Ovary (tissue), 7 donors: ENCODE results near the gene NUB1.

DNA sequence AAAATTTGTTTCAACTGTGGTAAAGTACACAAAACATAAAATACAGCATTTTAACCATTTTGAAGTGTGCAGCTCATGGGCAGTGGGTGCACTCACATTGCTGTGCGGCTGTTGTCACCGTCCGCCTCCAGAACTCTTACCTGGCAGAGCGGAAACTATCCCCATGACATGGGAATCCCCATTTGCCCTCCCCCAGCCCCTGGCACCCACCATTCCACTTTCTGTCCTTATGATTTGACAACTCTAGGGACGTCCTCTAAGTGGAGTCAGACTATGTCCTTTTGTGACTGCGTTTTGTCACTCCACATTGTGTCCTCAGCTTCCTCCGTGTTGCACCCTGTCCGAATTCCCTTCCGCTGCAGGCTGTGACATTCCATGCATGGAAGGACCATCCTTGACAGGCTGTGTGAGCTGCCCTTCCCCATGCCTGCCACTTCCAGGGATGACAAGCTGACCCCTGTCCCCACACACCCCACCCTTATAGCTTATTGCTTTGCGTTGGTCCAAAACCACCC, 8.7 kb downstream of the ABCB8 start:
- PRO-cap, 7 experiments, result no peak in any of the 7 experiments
- RAMPAGE, long total RNA, 2 experiments, result no peak in any of the 2 experiments

GRCh38 chr7:151050838-151051638, 2.7 kb downstream of the ASIC3 start:
- PRO-cap, 7 experiments, result no peak in any of the 7 experiments
- RAMPAGE, long total RNA, 2 experiments, result no peak in any of the 2 experiments

DNA sequence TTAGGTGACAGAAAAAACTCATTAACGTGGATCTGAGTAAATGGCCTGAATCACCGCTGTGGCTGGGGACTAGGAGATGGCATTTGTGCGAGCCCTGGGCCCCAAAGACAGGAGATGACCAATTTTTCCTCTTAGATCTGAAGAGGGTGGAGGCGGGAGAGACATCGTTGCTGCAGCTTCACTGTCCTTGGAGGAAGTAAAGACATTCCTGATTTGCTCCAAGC, 2.0 kb downstream of the AGAP3 start:
- PRO-cap, 7 experiments, result peak in 5 of 7 experiments; most common minus-strand start position 198 of the sequence (in 5)
- RAMPAGE, long total RNA, 2 experiments, result no peak in any of the 2 experiments

- PRO-cap, 7 experiments, result peak in 7 of 7 experiments; most common plus-strand start chr7:151089404 (in 3); most common minus-strand start chr7:151089326 (in 5)
- RAMPAGE, long total RNA, 2 experiments, result no peak in any of the 2 experiments
Measured at GRCh38 chr7:151088837-151089910, 2.9 kb downstream of the AGAP3 start.

GRCh38 chr7:151126502-151126987, 40.3 kb downstream of the AGAP3 start:
- PRO-cap, 7 experiments, result no peak in any of the 7 experiments
- RAMPAGE, long total RNA, 2 experiments, result no peak in any of the 2 experiments

GRCh38 chr7:151176674-151177222, 9.3 kb upstream of the GBX1 start:
- PRO-cap, 7 experiments, result no peak in any of the 7 experiments
- RAMPAGE, long total RNA, 2 experiments, result no peak in any of the 2 experiments

- PRO-cap, 7 experiments, result no peak in any of the 7 experiments
- RAMPAGE, long total RNA, 2 experiments, result no peak in any of the 2 experiments
Measured at GRCh38 chr7:151227753-151228145, 744 bp upstream of the ABCF2 start.

DNA sequence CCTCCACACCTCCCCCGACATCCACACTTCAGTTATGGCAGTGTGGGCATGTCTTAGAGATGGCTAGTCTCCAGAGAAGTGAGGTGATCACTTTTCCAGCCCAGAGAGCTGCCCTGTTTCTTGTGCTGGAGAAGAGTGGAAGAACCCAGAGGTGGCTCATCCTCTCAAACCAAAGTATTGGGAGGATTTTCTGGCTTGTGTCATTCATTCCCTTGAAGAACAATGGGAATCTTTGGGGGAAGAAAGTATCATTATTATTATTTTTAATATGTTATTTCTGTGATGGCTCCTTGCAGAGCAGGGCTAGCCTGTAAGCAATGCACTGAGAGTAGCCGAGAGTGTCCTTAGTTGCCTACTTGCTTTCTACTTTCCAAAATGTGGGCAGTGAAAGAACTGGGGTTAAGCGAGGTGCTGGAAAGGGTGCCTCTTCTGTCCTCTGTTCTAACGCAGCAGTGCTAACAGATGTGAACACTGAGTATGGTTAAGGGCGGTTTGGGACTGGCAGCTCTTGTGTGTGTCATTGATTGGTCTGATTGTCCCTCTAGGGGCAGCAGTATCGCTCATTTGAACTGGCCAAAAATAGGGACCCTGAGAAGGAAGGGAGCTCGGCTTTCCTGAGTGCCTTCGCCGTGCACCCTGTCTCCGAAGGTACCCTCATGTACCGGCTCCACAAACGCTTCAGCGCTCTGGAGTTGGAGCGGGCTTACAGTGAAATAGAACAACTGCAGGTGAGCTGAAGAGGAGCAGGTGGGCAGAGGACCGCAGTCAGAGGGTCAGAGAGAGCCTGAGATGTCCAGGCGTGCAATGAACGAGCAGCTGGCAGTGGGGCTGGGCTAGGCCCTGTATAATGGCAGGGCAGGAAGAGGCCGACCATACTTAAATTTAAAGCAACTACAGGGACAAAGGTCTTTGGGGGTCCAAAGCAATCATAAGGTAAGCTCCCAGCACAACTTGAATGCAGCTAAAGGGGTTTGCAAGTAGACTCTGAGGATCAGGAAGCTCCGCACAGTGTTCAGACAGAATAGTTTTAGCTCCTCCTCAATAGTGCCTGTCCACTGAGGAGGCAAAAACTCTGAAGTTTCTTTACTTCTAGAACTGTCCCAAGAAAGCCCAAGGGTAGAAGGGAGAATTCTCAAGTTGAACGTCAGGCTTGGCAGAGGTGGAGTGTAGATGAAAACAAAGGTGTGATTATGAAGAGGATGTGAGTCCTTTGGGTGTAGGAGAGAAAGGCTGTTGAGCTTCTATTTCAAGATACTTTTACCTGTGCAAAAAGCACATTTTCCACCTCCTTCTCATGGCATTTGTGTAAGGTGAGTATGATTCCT, 4.0 kb downstream of the CHPF2 start:
- PRO-cap, 7 experiments, result no peak in any of the 7 experiments
- RAMPAGE, long total RNA, 2 experiments, result no peak in any of the 2 experiments

DNA sequence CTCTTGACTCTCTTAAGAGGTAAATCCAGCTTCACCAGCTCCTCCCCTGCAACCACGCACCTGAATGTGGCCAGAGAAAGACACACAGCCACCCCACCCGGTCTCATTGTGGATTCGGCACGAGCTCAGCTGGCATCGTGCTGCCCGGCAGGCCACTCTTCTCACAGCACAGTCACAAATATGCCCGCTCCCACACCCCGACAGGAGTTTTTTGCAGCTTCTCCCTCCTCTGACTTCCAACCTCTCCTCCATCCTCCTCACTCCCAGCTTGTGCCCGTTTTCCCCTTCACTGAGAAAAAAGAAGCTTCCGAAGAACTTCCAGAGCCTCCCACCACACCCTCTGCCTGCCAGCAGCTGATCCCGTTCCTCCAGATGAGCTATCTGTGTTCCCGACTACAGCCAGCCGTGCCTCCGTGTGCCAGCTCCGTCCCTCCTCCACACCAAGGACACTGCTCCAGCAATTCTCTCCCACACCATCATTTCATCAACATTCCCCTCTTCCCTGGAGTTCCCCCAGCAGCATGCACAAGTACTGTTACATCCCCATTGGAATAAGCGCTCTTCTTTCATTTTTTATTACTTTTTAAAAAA, 8.1 kb upstream of the SMARCD3 start:
- PRO-cap, 7 experiments, result no peak in any of the 7 experiments
- RAMPAGE, long total RNA, 2 experiments, result no peak in any of the 2 experiments

DNA sequence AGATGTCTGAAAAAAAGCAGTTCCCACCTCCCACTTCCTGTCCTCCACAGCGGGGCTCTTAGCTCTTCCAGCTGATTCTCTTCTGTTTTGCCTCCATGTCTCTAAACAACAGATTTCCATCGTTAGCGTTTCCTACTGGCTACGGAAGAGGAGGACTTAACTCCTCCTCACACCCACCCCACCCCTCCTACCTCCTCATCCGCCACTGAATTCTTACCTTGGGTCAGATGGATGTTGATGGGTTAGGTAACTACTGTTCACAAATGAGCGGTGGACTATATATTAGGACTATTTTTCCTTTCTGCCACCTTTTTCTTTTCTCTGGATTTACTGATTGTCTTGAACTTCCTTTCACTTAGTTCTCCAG, 36.7 kb upstream of the NUB1 start:
- PRO-cap, 7 experiments, result no peak in any of the 7 experiments
- RAMPAGE, long total RNA, 2 experiments, result no peak in any of the 2 experiments

GRCh38 chr7:151341324-151342336, at the start of gene NUB1:
Gene NUB1 (plus strand): TSS chr7:151341812.
- PRO-cap, 7 experiments, result peak in 7 of 7 experiments; most common plus-strand start chr7:151341812 (in 7); most common minus-strand start chr7:151341606 (in 5)
- RAMPAGE, long total RNA, 2 experiments, result start-site peak on the plus strand in 2 of 2 experiments, at chr7:151341799-151341840 at its widest, 40 to 522 reads per replicate

DNA sequence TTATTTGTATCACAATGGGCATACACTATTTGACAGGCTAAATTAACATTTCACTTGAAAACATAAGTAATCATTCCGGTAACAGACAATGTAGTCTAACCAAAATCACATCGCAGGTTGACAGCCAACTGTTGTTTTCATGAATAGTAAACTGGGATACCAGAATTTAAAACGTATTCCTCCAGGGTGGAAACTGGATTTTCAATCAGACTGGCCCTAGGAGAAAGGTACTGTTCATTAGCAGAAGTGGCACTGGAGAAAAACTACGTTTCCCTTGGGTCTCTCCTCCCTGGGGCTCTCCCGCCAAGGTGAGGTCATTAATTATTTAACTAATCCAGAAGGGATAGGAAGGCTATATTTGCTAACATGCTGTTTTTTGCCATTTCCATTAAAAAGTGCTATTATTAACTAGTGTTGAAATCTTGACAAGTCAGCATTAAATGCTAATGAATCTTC, 25.2 kb downstream of the RHEB start:
- PRO-cap, 7 experiments, result no peak in any of the 7 experiments
- RAMPAGE, long total RNA, 2 experiments, result no peak in any of the 2 experiments

GRCh38 chr7:151696688-151697322, 177.1 kb upstream of the RHEB start:
- PRO-cap, 7 experiments, result no peak in any of the 7 experiments
- RAMPAGE, long total RNA, 2 experiments, result no peak in any of the 2 experiments

- PRO-cap, 7 experiments, result no peak in any of the 7 experiments
- RAMPAGE, long total RNA, 2 experiments, result no peak in any of the 2 experiments
Measured at GRCh38 chr7:151725503-151726201, 151.3 kb downstream of the PRKAG2 start.

- PRO-cap, 7 experiments, result no peak in any of the 7 experiments
- RAMPAGE, long total RNA, 2 experiments, result no peak in any of the 2 experiments
Measured at GRCh38 chr7:151742615-151743137, 134.2 kb downstream of the PRKAG2 start.

- PRO-cap, 7 experiments, result no peak in any of the 7 experiments
- RAMPAGE, long total RNA, 2 experiments, result no peak in any of the 2 experiments
Measured at GRCh38 chr7:151787050-151787464, 89.9 kb downstream of the PRKAG2 start.

DNA sequence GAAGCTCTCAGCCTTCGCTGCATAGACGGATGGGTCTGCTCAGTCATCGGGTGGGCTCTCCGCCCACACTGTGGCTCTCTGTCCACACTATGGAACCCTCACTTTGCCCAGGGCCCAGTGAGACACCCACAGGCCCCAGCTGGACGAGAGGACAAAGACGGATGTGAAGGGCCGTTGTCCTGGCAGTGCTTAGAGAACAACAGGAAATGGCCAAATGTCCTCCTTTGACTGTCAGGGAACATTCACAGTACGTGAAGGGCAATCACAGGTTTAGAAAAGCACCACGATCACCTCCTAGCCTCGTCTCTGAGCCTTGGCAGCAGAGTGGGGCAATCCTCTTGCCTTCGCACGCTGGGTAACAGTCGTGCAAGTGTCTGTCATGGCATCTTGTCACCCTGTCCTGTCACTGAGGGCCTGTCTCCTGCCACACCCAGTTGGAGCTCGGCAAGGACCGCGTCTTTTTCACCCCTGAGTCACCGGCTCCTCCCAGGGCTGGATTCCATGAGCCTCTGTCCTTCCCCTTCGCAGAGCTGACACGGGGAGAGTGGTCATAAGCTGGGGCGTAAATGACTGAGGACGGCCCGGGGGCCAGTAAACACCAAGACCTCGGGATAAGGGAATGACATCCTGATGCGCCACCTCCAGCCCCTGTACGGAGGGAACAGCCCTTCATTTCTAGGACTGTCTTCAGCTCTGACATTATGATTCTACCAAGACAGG, 80.6 kb downstream of the PRKAG2 start:
- PRO-cap, 7 experiments, result no peak in any of the 7 experiments
- RAMPAGE, long total RNA, 2 experiments, result no peak in any of the 2 experiments

GRCh38 chr7:151798613-151799249, 78.2 kb downstream of the PRKAG2 start:
- PRO-cap, 7 experiments, result no peak in any of the 7 experiments
- RAMPAGE, long total RNA, 2 experiments, result no peak in any of the 2 experiments

DNA sequence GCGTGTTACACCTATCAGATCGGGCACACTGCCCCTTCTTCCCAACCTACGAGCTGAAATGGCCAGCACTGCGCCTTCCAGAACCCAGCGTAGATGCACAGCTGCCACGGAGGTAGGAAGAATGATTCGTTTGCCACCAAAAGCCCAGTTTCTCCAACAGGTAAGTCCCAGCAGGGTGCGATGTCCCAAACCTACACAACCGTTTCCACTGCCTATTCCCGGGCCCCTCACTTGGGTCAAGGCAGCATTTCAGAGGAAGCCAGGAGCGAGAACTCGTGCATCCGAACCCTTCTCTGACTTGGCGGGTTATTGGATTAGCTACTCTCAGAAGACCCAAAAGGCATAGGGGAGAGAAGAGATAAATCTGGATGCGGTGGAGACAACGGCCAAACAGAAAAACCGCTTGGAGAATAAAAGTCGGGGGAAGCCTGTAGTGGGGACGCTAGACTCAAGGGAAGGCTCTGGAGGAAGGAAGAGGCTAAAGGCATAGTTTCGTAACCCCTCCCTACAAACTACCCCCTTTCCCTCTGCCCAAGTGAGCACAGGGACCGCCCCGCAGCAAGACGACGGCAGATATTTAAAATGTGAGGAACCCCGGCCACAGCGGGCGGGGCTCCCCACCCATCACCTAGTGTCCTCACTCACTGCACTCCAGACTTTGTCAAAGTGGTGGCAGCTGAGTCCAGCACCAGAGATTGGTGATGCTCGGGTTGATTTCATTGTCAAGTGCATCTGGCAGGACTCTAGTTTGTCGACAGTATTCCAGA, 69.3 kb downstream of the PRKAG2 start:
- PRO-cap, 7 experiments, result no peak in any of the 7 experiments
- RAMPAGE, long total RNA, 2 experiments, result no peak in any of the 2 experiments

DNA sequence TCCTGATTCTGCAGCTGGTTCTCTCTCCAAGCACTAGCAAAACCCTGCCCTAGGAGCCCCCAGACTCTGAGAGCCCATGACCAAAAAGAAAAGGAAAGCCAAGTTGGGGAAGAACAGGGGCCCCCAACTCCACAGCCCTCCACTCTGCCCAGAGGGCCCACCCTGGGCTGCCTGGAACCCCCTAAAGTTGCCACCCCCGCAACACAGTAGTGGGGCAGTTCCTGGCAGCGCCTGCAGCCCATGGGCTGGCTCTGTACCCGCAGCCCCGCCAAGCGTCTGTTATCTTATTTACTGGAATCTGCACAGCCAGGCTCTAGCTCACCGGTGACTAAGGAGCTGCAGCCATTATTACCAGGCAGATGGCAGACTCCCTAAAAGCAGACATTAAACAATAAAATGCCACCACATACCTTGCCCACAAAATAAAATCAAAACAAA, 66.5 kb downstream of the PRKAG2 start:
- PRO-cap, 7 experiments, result no peak in any of the 7 experiments
- RAMPAGE, long total RNA, 2 experiments, result no peak in any of the 2 experiments